Fibroblast of villous mesenchyme (primary cell): ENCODE results near the gene RGS17.

GRCh38 chr6:151005969-151006801 is 140.7 kb downstream of the MTHFD1L start:
- CAGE, long polyA plus RNA: no peak

DNA sequence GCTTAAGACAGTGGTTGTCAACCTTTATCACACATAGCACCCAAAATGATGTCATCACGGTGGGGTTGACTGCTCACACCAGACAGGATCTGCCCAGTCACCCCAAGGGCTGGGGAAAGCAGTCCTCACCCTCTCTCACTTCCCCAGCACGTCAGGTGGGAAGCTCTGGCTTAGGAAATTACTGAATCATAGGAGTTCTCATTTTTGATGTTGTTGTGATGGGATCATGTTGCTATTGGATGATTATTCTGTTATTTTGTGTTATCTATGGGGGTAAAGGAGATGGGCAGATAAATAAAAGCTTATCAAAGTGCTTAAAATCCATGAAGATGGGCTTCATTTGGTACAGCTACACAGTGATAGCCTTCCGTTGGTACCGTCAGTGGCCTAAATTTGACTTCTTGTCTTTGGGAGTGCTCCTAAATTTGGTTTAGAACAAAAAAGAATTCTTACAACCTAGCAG is 171.9 kb downstream of the MTHFD1L start:
- CAGE, long polyA plus RNA: no peak

DNA sequence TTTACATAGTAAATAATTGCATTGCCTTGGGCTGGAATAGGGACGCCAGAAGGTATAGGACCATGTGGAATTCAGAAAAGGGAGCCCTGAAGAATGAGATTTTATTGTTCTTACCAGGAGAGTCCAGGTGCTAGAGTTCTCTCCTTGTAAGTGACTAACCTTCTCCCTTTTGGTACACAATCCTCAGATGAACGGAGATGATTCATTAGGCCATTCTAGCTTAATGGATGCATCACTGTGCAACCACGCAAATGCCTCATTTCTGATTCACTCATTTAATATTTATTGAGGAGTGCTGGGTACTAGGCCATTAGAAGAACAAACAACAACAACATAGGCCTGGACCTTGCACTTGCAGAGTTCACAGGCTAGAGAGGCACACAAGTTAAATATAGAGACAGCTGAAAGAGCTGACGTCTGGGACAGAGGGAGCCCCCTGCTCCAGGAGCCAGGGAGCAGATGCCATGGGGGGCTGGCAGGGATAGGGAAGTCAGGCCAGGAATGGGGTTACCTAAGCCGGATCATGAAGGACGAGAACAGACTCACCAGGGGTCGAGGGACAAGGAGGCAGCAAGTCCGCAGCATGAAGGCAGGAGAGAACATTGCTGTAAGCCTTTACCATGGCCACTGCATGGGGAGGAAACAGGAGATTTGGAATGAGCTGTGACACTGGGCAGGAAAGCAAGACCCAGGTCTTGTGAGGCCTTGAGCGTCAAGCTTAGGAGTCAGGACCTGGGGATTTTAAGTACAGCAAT is 179.5 kb upstream of the AKAP12 start:
- CAGE, long polyA plus RNA: no peak

GRCh38 chr6:151067723-151068780 is 171.7 kb upstream of the AKAP12 start:
- CAGE, long polyA plus RNA: no peak

DNA sequence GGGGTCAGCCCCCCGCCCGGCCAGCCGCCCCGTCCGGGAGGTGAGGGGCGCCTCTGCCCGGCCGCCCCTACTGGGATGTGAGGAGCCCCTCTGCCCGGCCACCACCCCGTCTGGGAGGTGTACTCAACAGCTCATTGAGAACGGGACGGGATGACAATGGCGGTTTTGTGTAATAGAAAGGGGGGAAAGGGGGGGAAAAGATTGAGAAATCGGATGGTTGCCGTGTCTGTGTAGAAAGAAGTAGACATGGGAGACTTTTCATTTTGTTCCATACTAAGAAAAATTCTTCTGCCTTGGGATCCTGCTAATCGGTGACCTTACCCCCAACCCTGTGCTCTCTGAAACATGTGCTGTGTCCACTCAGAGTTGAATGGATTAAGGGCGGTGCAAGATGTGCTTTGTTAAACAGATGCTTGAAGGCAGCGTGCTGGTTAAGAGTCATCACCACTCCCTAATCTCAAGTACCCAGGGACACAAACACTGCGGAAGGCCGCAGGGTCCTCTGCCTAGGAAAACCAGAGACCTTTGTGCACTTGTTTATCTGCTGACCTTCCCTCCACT is 1.3 kb downstream of the RMND1 start:
- CAGE, long polyA plus RNA: no peak

GRCh38 chr6:151453148-151453447 is 832 bp downstream of the ARMT1 start:
- CAGE, long polyA plus RNA: no peak

GRCh38 chr6:151633548-151633953 is 139.7 kb downstream of the CCDC170 start:
- CAGE, long polyA plus RNA: no peak

DNA sequence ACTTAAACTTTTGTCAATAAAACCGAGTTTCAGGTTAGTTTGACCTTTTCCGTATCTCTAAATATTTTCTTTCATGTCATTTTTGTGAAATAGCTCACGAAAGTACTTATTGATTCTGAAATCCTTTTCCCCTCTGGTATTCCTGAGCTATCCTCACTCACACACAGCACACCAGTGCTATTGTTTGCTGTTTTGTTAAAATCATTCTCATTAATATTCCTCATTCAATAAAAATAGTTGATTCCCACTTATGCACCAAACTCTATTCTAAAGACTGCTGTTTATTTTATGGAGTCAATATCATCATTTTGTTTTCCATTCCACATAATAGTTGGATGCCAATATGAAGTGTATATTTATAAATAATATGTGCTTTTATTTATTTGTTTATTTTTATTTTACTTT is 149.2 kb upstream of the ESR1 start:
- CAGE, long polyA plus RNA: no peak

DNA sequence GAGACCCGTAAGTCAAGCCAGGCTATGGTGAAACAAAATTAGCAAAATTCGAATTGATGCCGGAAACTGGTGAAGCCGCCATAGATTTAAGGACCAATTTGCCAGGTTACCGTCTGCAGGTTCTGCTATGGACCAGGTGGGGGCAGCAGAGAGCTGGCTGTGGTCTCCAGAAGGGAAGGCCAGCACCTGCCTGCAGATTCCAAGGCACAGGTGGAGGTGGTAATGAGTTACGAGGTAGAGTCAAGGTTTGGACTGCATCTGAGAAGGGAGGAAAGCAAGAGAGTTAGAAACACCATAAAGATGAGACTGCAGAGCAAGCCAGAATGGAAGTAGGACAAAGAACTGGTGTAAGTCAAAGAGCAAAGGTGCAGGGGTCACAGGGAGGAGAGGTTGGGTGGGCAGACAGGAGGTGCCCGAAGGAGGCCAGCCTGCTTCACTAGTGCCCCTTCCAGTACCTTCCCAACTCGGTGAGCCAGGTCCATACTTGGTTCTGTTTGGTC is 131.7 kb upstream of the ESR1 start:
- CAGE, long polyA plus RNA: no peak

- CAGE, long polyA plus RNA: no peak
Observed at GRCh38 chr6:151690799-151691887, 116.3 kb upstream of the ESR1 start.

- CAGE, long polyA plus RNA: no peak
Observed at GRCh38 chr6:152110803-152111533, 303.5 kb downstream of the ESR1 start.

DNA sequence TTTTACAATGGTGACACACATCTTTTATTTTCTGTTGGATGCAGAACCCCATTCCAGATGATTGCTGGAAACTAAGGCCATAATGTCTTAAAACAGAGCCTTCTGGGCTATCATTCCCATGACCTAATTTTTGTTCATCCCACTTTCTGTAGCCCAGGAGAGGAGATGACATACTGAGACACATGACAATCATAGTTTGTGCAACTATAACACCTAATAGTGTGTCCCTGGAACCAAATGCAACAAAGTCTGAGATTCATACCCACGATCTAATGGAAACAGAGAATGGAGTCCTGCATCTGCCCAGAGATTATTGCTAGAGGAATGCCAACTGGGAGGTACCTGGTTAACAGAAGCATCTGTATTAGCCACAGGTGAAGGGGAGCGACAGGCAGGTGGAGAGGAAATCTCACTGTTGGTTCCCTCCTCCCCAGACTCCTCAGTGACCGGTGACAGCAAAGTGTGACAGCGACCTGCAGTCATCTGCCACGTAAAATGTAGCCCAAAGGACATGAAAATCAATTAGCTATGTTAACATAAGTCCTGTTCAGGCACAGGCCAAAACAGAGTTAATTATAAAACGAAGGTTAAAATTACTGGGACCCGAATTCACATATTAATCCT is 336.8 kb downstream of the SYNE1 start:
- CAGE, long polyA plus RNA: no peak

GRCh38 chr6:152325212-152325411 is 312.1 kb downstream of the SYNE1 start:
- CAGE, long polyA plus RNA: no peak

DNA sequence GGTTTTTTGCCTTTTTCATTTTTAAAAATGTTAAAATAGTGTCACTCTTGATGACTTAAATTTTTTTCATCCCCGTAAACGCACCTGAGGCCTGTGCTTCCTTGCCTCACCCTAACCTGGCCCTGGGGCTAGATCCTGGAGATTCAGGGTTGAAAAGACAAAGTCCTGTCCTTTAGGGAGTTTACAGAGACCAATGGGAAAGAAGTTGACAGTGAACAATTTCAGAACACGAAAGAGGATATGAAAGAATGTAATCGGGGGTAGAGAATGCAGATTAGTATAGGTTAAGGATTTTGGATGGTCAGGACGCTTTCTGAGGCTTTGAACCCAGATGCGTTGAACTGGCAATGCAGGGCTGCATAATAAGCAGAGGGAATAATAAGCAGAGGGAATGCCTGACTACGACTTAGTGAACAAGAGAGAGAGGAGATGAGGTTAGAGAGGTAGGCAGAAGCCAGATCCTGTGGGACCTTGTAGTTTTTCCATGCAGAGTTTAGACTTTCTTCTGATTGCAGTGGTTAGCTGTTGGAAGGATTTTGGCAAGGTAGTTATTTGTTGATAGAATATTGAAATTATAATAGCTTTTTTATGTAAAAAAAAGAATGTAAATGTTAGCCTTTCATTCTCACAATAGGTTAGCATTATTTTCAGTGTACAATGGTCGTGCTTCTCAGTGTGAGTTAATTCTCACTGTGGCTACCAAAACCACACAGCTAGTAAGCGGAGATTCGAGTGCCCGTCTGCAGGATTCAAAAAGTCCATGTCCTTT is 1.8 kb upstream of the FBXO5 start:
- CAGE, long polyA plus RNA: no peak

DNA sequence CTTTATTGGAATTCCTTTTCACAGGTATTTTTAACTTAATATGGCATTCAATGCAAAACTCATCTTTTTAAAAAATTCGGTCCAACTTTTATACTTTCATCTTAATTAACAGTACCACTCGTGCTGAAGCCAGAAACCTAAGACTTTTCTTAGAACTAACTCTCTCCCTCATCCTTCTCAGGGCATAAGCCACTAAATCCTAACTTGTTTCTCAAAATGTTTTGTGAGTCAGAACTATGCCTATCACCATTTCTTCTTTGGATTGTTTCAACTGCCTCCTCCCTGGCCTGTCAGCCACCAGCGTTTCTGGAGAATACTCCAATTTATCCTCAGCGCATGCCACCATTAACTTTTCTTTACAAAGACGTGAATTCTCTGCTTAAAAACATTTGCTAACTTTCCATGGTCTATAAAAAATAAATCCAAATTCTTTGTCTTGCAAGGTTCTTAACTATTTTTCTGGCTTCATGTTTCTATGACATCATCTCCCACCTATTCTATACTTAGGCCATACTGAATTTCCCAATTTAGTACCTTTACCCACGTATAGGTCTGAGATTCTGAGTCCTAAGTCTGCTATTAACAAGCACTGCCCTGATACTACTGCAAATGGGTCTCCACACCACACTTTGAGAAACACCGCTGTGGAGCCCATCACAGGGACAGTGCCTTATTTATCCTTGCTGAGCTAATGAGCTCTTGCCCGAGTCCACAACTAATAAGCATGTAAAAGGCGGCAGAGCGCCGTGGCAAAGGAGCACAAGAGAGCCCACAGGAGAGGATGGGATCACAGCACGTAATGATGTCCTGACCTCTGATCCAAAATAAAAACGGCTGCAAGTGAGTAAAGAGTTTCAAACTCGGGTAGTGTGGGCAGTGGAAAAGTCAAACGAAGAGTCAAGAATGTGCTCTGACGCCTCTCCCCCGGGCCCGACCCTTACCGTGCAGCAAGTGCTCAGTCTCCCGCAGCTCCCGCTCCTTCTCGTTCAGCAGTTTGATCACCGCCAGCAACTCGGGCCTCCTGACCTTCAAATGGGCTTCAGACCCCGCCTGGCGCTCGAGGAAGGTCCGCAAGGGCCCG is 683 bp downstream of the MTRF1L start:
- CAGE, long polyA plus RNA: no peak

DNA sequence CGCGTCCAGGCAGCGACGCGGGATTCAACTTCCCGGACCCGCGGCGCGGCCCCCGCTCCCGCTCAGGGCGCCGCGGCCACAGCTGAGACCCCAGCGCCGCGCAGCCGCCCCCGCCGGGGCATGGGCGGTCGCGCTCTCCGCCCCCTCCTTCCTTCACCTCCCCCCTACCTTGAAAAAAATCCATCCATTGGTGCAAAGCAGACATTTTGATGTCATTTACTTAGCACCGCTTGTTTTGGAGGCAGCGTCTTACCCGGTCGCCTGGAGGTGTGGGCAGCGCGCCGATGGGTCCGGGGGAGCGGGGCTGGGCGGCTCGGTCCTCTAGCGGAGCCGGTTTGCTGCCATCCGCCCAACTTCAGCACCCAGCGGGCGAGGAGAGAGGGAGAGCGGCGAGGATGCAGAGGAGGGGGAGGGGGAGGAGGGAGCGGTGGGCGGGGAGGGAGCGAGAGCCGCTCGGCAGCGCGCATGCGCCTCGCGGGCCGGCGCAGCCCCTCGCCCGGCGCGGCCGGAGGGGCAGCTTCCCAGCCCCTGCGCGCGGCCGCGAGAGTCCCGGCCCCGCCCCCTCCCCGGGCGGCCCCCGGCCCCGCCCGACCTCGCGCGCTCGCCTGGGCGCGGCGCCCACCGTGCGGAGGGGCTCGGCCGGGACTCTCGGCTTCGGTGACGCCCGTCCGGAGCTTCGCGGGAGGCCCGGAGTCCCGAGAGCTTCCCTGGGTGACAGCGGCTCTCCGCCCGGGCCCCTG is at the start of gene RGS17:
RGS17 (minus strand) TSS at position 412 of the 740 bp plus-strand sequence.
- CAGE, long polyA plus RNA: no peak

DNA sequence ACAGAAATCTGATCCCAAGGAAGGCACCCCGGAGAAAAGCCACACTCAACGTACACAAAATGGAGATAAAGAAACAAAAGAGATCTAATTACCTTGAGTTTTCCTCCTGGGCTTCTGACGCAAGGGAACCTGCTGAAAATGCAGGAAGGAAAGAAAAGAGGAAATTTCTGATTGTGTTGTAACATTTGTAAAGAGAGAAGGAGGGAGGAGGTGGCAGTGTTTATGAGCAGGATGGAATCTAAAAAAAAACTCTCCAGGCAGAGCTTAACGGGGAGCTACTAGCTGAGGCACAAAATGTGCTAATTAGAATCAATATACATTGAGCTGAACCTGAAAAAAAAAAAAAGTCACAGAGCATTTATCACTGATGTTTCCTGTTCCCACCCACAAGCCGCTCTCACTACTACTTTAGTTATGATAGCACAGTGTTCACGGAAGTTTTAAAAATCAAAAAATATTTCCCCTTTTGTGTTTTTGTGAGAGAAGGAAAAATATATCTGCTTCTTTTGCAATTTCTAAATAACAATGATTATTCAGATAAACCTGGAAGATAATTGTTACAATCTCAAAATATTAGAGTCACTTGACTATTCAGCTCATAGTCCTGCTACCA is 109.1 kb downstream of the IPCEF1 start:
- CAGE, long polyA plus RNA: no peak

DNA sequence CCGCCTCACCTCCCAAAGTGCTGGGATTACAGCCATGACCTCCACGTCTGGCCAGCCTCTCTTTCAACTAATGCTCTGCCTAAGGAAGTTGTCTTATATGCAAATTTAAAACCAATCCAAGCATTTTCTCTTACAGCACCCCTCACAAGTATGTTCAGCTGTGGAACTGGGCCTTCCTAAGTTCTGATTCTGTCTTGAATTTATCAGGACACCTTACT is 26.1 kb downstream of the IPCEF1 start:
- CAGE, long polyA plus RNA: no peak

- CAGE, long polyA plus RNA: no peak
Observed at GRCh38 chr6:154403503-154404192, 47.0 kb upstream of the IPCEF1 start.

- CAGE, long polyA plus RNA: no peak
Observed at GRCh38 chr6:154507247-154507928, 3.1 kb downstream of the CNKSR3 start.